ENCODE data around the genes HSD17B1 and PLEKHH3.

DNA sequence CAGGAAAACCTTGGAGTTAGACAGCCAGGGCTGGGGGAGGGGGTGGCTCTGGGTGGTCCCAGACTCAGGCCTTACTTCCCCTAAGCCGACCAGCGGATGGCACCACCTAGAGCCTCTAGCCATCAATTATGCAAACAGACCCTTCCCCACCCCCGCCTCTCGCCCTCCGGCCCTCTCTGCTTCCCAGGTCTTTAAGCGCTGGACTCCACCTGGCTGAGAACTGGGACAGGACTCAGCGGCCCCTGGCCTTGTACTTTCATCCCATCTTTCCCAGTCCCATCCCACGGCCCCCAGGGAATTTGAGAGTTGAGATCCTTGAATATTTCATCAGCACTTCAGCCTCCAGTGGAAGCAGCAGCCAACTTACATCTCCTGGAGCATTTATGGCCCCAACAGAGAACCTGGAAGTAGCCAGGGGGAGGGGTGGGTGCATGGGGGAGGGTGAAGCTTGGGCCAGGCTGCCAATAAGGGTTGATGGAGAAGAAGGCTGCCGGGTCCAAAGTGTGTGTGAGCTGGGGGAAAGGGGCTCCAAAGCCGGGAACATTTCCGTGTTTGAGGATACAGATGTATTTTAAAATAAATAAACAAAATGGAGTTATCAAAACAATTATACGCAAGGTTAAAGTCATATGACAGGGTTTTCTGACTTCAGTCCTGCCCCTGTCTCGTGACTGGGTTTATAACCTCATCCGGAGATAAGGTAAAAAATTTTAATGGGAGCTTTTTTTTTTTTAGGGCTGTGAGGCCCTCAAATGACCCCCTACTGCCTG, 7.5 kb upstream of the JUP start:
- RAMPAGE, long total RNA = no peak
- RRBS = 20% methylated on average over 1 of the region's 14 CpGs

GRCh38 chr17:41862898-41863352, 2.3 kb downstream of the KLHL11 start:
- RAMPAGE, long total RNA = no peak
- RRBS = no CpG with 5 or more reads among the region's 7 CpGs

- RAMPAGE, long total RNA = no peak
- RRBS = no CpG with 5 or more reads among the region's 15 CpGs
Observed at GRCh38 chr17:41871659-41872402, 6.6 kb upstream of the KLHL11 start.

GRCh38 chr17:41976122-41977075, 9.8 kb downstream of the CNP start:
- RAMPAGE, long total RNA = no peak
- RRBS = no CpG with 5 or more reads among the region's 14 CpGs

DNA sequence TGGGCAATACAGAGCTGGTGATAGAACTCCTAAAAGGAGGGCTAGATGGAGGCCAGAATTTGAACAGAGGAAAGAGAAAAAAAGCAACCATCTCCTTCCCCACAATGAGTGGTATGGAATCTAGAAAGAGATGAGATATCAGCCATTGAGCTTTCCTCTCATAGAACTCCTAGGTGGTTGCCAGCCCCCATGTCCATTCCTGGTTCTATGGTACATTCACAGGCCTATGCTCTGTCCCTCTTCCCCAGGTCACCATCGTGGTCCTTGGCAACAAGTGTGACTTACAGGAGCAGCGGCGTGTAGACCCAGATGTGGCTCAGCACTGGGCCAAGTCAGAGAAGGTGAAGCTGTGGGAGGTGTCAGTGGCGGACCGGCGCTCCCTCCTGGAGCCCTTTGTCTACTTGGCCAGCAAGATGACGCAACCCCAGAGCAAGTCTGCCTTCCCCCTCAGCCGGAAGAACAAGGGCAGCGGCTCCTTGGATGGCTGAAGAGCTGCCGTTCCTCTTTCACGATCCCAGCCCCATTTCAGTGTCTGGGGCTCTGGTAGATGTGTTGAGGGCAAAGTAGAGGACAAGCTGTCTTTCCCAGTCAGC, 3.6 kb downstream of the NKIRAS2 start:
- RAMPAGE, long total RNA = no peak
- RRBS = 85% methylated on average over 3 of the region's 11 CpGs

- RAMPAGE, long total RNA = no peak
- RRBS = no CpG with 5 or more reads among the region's 19 CpGs
Observed at GRCh38 chr17:42063603-42064063, 13.2 kb upstream of the C17orf113 start.

- RAMPAGE, long total RNA = no peak
- RRBS = no CpG with 5 or more reads among the region's 5 CpGs
Observed at GRCh38 chr17:42105037-42105525, 6.8 kb upstream of the ZNF385C start.

GRCh38 chr17:42129020-42130009, 6.7 kb downstream of the HSPB9 start:
- RAMPAGE, long total RNA = no peak
- RRBS = no CpG with 5 or more reads among the region's 10 CpGs

GRCh38 chr17:42288934-42290181, 1.1 kb downstream of the STAT5A start:
- RAMPAGE, long total RNA = no peak
- RRBS = 52% methylated on average over 2 of the region's 45 CpGs

DNA sequence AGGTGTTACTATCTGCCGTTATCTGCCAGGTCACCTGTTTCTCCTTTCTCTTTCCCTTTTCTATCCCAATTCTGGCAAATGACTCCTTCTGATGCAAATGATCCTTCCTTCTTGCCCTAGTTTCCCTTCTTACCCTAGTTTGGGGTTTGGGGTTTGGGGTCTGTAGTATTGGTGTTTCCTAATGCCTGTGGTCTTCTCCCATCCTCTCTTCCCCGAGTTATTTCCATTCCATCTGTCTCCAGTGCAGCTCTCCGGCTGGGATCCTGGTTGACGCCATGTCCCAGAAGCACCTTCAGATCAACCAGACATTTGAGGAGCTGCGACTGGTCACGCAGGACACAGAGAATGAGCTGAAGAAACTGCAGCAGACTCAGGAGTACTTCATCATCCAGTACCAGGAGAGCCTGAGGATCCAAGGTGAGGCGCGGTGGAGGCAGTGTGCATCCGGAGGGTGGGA, 7.1 kb downstream of the STAT5A start:
- RAMPAGE, long total RNA = no peak
- RRBS = 71% methylated on average over 1 of the region's 9 CpGs

DNA sequence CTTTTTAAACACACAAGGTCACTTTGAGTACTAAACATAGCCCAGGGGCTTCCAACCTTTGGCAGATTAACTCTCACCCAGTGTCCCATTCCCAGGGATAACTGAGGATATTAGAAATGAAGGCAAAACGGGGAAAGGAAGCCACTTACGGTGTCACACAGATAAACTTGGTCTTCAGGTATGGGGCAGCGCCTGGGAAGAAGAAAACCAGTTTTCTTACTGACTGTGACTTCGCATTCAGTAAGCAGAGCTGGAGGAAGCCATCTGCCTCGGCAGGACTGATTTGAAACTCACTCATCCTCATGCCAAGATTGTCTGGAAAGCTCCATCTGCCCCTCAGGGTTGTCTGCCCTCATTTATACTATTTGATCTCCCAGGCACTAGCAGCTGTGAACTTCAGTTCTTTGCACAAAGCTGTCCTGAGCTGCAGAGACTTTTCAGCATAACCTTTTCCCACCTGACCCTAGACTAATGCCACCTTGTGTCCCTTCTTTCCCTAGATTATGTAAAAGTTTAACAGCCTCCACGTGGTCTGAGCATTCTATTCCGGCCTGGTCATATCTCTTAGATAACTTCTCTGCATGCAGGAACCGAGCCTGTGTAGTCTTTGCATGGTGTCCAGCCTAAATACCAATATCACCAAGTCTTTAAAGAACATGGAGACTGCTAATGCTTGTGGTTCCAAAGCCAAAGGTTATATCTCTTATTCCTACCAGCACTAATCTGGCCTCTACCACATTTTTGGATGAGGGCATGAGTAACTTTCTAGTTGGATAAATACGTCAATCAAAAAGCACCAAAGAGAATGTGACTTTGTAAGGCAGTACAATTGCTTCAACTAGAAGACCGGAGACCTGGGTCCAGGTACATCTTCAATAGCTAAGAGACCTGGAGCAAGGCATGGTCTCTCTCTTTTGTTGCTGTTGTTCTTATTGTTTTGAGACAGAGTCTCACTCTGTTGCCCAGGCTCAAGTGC, 29.0 kb downstream of the STAT5A start:
- RAMPAGE, long total RNA = no peak
- RRBS = no CpG with 5 or more reads among the region's 10 CpGs

- RAMPAGE, long total RNA = no peak
- RRBS = no CpG with 5 or more reads among the region's 10 CpGs
Observed at GRCh38 chr17:42324881-42325572, 36.7 kb downstream of the STAT5A start.

GRCh38 chr17:42441545-42442354, 16.9 kb upstream of the ATP6V0A1 start:
- RAMPAGE, long total RNA = no peak
- RRBS = no CpG with 5 or more reads among the region's 10 CpGs

- RAMPAGE, long total RNA = no peak
- RRBS = no CpG with 5 or more reads among the region's 12 CpGs
Observed at GRCh38 chr17:42519565-42520453, 16.2 kb upstream of the NAGLU start.

DNA sequence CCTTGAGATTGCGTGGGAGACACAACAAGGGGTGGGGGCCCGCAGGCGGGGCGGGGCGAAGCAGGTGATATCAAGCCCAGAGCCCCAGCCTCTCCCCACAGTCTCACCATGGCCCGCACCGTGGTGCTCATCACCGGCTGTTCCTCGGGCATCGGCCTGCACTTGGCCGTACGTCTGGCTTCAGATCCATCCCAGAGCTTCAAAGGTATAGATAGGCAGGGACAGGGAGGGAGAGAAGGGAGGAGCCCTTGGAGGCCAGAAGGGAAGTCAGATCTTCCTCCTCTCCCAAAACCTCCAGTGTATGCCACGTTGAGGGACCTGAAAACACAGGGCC, at the start of gene HSD17B1:
Gene HSD17B1, plus strand, starts transcription at position 98 of the 334 bp plus-strand sequence.
- RAMPAGE, long total RNA = no peak
- RRBS = no CpG with 5 or more reads among the region's 13 CpGs

GRCh38 chr17:42563644-42563843, 1.6 kb downstream of the COASY start:
- RAMPAGE, long total RNA = no peak
- RRBS = no CpG with 5 or more reads among the region's 1 CpG

DNA sequence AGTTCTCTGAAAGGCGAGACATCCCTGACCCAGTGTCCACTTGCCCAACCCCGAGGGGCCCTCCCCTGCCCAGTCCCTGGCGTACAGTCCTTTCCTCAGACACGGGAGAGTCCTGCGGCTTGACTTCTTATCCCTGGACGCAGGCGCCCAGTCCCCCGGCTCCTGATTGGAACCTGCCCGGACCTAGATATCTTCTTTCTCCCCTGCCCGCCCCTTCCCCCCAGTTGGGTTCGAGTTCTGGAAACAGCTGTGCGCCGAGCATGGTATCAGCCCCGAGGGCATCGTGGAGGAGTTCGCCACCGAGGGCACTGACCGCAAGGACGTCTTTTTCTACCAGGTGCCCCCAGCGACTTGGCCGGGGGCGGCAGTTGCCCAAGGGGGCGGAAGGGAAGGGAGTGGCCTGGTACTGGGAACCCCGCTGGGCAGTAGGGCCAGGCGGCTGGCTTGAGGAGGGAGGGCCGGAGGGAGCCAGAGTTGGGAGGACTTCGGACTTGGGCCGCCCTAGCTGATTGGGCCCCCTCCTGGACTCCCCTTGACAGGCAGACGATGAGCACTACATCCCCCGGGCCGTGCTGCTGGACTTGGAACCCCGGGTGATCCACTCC, 503 bp downstream of the TUBG1 start:
- RAMPAGE, long total RNA = no peak
- RRBS = no CpG with 5 or more reads among the region's 32 CpGs

DNA sequence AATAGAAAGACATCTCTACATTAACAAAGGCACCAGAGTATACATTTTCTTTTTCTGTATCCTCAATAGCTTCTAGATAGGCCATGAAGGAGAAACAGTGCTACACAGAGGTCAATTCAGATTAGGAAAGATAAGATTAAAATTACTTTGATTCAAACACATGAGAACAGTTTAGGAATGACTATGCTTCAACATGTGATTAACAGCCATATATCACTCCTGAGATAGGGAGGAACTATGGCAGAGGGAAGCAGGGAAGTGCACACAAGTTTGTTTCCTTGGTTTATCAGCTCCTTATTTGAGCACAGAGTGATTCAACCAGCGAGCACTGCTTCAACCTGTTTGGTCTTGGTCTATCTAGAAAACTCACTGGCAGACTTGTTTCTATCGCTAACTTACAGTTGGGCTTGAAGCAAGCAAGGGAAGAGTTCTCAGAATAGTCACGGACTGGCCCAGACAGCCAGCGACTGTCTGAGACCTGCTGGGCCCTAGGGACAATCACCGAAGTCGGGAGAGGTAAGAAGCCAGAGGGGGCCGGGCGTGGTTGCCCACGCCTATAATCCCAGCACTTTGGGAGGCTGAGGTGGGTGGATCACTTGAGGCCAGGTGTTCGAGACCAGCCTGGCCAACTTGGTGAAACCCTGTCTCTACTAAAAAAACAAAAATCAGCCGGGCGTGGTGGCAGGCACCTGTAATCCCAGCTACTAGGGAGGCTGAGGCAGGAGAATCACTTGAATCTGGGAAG, 23.5 kb downstream of the TUBG1 start:
- RAMPAGE, long total RNA = no peak
- RRBS = no CpG with 5 or more reads among the region's 12 CpGs

DNA sequence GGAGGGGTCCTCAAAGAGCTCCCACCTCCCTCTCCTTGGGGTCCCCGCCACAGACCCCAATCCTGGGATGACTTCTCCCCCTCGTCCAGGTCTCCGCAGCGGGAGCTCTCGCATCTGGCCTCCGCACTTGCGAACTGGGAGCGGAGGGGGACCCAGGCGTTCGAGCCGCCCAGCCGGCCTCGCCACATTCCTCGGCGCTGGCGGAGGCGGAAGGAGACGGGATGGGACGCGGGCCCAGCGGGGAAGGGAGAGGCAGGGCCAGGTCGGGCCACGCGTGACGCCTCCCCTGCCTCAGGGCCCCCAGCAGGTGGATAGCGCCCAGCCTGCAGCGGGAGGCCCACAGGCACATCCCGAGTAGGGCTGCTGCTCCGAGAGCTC, 929 bp downstream of the PLEKHH3 start:
- RAMPAGE, long total RNA = no peak
- RRBS = no CpG with 5 or more reads among the region's 29 CpGs

DNA sequence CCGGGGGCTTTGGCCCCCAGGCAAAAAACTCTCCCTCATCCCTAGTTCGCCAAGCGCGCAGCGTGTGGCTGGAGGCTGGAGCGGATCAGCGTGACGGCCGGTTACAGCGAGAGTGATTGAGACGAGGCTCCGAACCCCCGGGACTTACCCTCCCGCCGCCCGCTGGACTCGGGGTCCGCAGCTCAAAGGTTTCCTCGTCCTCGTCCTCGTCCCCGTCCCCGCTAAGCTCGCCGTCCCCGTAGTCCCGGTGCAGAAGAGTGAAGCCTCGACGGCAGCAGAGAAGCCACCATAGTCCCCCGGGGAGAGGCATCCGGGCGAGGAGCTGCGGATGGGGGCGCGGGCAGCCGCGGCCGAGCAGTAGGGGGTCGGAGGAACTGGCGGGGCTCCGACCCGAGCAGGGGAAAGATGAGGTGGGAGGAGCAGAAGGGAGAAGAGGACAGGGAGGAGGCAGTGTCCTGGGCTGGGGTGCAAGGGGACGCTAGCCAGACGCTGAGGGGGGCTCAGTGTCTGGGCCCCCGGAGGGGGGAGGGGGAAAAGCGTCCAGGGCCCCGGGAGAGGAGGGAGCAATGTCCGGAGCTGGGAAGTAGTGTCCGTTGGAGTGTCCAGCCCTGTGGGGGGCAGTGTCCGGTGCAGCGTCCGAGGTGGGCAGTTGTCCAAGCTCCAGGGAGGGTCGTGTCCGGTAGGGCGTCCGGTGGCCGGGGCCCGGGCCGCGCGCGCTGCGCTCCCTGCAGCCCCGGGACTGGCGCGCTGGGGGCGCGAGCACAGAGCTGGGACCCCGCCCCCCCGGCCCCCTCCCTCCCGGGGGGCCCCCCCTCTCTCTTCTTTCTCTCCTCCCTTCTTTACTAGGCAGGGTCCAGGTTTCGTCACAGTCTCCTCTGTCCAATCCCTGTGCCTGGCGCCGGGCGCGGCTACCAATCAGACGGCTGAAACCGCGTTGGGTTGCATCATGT, at the start of gene PLEKHH3:
Gene PLEKHH3, minus strand, starts transcription at position 741 of the 950 bp plus-strand sequence.
- RAMPAGE, long total RNA = no peak
- RRBS = 1% methylated on average over 35 of the region's 79 CpGs

All from epithelial cell of proximal tubule (primary cell).